Neural crest cell (in vitro differentiated cells): Measurements from ENCODE around the genes TAX1BP3, HASPIN and ANKFY1.

GRCh38 chr17:3667859-3668709 is at the start of gene TAX1BP3:
Gene TAX1BP3 (minus strand): TSS chr17:3668578.
- PRO-cap = bidirectional peak, plus-strand start at chr17:3668112, minus-strand start at chr17:3667988; bidirectional peak, plus-strand start at chr17:3668812, minus-strand start at chr17:3668578

DNA sequence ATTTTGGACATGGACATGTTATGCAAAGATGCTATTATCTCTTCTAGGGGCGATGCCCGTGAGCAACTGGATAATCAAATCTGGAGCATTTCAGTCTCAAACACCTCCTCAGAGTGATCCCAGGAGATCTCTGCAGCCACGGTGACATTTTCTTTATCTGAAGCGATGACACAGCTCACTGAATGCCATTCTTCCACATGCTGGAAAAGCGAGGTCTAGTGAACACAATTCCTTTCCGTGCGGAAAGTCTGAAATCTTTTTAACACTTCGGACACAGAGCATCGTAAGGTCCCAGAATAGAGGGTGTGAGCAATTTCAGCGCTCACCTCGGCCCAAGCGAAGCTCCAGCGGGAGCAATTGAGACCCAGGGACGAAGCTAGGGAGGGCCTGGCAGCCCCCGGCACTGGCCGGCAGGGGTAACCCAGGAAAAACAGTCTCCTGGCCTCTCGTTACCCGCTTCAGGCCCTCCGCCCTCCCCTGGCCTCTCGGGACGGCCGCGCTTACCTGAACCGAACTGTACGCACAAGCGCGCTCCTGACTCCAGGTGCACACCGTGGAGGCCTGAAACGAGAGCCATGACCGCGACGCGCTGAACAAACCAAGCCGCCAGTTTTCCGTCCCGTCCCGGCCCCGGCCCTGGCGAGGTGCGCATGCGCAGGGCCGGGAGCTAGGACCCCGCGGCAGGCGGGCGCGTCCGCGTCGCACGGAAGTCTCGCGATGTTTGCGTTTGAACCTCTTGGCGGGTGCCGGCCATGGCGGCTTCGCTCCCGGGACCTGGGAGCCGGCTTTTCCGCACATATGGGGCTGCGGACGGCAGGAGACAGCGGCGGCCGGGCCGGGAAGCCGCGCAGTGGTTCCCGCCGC is at the start of gene HASPIN:
Gene HASPIN, plus strand, starts transcription at position 720 of the 864 bp plus-strand sequence.
- PRO-cap = bidirectional peak, plus-strand start at position 188 of the sequence, minus-strand start at position 150 of the sequence; bidirectional peak, plus-strand start at position 737 of the sequence, minus-strand start at position 595 of the sequence

DNA sequence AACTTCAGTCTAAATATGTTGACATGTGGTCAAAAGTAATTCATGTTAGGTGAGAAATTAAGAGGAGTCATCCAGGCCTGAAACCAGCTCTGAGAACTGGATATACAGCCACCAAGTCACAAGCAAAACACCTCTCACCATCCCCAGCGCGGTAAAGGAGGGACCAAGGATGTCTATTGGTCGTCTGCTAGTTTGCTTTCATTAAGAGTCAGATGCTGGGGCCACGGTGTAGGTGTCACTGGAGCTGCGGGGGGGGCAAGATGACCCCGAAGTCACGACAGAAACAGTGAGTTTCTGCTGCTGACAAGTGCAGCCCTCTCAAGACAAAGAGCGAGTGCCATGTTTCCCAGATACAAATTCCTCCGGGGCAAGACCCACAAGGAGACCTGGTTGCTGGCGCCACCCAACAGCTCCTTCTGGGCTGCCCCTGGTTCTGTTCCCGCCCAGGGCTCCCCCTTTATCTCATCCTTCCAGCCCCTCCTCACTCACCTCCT is 742 bp downstream of the NCBP3 start:
- PRO-cap = unidirectional peak, plus-strand start at position 201 of the sequence

DNA sequence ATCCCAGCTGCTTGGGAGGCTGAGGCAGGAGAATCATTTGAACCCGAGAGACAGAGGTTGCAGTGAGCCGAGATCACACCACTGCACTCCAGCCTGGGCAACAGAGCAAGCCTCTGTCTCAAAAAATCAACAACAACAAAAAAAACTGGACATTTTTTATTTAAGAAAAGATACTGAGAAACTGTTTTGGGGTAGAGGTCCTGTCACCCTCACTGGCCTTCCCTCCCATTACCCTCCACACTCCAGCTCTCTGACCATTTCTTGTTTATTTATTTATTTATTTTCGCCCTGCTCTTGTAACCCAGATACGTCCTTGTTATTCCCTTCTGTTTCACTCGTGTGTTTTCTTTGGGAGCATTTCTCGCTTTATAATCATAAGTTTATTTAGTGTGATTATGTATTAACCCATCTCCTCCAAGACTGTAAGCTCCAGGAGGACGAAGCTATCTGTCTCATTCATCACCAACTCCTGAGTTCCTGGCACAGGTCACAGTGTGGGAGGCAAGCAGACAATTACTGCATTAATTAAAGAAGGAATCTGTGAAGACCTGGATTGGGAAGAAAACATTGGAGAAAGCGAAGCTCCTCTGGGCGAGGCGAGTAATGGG is 7.6 kb upstream of the CAMKK1 start:
- PRO-cap = no peak

GRCh38 chr17:3953489-3953982 is 10.7 kb downstream of the ATP2A3 start:
- PRO-cap = no peak

GRCh38 chr17:3960010-3960458 is 4.2 kb downstream of the ATP2A3 start:
- PRO-cap = no peak

GRCh38 chr17:4073721-4074525 is 68.9 kb downstream of the ZZEF1 start:
- PRO-cap = no peak

- PRO-cap = no peak
Observed at GRCh38 chr17:4086450-4086836, 56.4 kb downstream of the ZZEF1 start.

DNA sequence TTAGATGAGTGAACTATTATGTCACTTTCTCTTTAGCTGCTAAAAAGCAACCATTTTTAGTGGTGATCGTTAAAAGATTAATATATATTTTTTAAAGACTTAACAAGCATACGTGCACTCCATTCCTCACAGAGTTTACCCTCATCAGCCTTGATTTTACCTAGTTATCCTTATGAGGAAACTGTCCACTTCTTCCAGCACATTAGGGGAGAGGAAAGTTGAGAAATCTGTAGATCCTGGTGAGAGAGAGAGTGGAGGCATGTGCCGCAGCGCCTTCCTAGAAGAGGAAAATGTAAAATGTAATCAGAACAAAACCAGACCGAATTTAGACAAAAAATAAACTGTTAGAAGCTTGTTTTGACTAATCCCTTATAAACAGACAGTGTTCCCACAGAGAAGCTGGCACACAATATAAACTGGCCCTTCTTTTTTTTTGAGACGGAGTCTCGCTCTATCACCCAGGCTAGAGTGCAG is 37.3 kb downstream of the ZZEF1 start:
- PRO-cap = no peak

GRCh38 chr17:4140038-4140914 is 2.6 kb downstream of the ZZEF1 start:
- PRO-cap = no peak

GRCh38 chr17:4233553-4234086 is 30.2 kb downstream of the ANKFY1 start:
- PRO-cap = no peak

- PRO-cap = no peak
Observed at GRCh38 chr17:4235544-4236063, 28.2 kb downstream of the ANKFY1 start.

DNA sequence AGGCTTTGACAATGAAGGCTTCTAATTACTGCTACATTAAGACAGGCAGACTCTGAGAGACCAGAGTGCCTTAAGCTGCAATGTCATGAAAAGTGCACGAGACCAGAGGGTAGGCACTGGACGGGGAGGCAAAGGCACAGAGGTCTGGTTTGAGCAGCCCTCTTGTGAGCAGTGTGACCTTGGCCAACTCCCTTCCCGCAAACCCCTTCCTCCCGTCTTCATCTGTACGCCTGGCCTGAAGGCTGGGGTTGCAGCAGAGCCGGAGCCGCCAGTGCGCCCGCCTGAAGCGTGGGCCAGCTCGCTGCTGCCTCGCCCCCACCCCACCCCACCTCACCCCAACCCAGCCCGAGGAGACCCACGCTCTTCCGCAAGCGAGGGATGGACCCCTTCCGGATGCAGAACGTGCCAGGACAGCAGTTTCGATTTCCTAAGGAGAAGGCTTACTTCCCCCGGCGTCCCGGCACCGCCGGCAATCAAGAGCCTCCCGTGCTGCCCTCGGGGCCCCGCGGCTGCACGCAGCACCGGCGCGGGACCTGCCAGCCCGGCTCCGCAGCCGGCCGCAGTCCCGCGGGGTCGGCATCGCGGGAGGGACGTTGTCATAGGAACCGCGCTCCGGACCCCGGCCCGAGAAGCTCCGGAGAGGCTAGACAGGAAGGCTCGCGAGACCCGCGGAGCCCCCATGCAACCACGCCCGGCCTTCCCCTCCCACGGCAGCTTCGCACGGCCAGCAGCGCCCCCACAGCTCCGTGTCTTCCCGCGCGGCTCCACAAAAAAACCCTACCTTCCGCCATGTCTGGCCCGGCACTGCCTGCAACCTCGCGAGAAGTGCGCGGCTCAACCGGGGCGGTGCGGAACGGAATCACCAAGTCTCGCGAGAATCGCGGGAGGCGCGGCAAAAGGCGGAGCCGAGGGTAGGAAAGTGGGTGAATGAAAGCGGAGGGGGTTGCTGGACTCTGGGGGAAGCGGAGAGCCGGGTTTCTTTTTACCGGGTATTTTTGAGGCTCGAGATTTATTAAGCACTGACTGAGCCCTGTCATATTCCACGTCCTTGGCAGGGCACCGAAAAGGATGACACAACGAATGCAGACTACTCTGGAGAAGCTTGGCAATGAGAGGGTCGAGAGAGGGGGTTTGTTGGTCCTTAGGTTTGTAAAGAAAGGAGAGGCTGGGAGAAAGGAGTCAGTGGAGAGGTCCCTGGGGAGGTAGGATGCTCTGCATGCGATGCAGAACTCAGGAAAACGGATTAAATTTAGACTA is at the start of gene ANKFY1:
Gene ANKFY1, minus strand, starts transcription at position 829 of the 1,257 bp plus-strand sequence.
- PRO-cap = bidirectional peak, plus-strand start at position 360 of the sequence, minus-strand start at position 190 of the sequence; bidirectional peak, plus-strand start at position 560 of the sequence, minus-strand start at position 592 of the sequence; bidirectional peak, plus-strand start at position 917 of the sequence, minus-strand start at position 806 of the sequence

GRCh38 chr17:4334695-4334943 is 31.9 kb downstream of the UBE2G1 start:
- PRO-cap = no peak

DNA sequence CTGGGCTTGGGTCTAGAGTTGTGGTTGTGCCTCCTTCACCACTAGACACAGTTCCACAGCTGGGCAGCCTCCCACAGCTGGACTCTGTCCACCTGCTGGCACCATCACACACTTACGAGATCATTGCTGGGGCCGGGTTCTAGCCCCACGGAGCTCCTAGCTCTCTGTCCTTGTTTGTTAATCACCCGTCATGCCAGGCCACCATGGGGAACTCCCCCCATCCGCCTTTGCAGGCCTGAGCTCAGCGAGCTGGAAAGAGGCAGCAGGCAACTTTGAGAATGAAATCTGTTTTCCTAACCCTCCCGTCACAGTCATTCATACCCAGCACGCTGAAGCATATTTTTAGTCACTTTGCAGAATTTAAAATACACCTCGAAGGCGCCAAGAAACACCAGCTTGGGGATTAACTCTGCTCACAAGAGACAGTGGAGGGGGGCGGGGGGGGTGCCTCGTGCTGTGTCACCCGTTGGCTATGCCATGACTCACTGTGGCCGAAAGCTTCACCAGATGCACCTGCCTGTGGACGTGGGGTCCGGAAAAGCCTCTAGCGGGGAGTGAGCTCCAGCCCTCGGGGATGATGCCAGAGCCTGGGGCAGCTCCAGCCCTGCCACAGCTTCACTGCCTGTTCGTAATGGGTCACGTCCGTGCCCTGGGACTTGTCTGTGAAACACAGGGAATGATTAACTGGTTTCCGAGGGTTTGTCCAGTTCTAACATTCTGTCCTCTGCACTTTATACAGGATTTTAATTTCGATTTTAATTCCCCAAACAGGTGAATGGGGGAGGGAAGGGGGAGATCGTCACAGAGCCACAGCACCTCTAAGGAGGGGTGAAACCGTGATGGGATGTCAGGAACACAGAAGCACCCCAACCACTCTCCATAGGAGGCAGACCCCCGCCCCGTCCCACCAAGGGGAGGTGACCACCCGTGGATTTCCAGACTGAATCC is 1.4 kb upstream of the SPNS2 start:
- PRO-cap = no peak

DNA sequence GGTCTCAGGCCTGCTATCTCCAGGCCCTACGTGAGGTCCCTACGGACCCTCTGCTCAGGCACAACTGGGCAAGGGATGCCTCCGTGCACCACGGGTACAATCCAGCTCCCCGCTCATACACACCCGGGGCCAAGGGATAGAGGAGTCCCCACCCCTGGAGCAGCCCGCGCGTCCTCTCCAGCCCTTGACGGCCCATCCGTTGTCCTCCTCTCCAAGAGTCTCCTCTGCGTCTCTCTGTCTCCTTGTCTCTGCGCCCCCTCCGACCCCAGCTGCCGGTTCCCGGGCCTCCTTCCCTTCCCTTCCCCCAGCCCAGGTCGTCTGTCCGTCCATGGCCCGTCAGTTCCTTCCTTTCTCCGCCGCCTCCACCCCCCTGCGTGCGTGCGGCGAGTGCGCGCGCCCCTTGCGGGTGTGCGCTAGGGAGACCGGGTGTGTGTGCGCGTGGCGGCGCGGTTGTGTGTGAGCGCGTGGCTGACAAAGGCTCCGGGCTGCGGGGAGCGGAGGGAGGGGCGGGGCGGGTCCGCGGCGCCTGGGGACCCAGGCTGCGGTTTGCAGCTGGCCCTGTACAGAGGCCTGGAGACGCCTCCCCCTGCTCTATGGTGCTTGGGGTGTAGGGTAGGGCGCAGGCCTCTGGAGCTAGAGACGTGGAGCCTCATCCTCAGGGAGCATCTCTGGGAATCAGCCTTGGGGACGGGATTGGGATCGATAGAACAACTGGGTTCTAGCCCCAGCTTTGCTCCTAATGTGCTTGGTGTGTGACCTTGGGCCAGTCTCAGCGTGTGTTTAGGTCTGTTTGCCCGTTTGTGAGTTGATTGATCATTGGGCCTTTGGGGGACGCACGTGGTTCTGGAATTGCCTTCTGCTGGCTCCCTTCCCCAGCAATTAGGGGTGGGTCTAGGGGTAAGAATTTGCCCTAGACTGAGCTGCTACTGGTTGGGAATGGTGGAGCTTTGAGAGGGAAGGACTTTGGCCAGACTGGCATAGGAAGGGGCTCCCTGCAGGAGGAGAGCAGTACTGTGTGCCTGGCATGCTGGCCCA is 1.1 kb downstream of the SPNS2 start:
- PRO-cap = no peak

- PRO-cap = no peak
Observed at GRCh38 chr17:4511565-4512172, 13.0 kb downstream of the SPNS2 start.

- PRO-cap = no peak
Observed at GRCh38 chr17:4512711-4513251, 14.1 kb downstream of the SPNS2 start.

- PRO-cap = no peak
Observed at GRCh38 chr17:4536535-4537489, 18.4 kb downstream of the MYBBP1A start.

- PRO-cap = no peak
Observed at GRCh38 chr17:4541257-4541962, 13.8 kb downstream of the MYBBP1A start.